Neural cell (in vitro differentiated cells): Measurements from ENCODE around the genes OR4D2 and TSPOAP1.

GRCh38 chr17:57577565-57578799, 167.1 kb downstream of the CCDC182 start:
- RAMPAGE, long total RNA: no peak

DNA sequence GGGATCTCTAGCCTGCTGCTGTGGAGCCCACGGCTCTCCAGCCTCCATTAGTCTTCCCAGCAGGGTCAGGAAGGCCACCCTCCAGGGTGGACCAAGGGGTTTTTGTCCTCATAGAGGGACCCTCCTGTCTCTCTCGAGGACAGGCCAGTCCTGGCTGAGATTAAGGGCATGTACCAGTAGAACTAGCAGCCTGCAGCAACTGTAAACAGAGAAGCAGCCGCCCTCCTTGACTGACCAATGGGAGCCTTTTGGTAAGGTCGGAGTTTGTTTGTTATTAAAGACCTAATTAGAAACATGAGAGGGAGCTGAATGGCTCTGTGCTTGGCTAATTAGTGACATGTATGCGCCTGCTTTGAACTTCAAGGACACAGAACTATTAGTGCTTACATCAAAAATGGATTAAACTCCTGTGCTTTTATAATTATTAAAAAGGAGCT, 80.0 kb downstream of the CCDC182 start:
- RAMPAGE, long total RNA: no peak

GRCh38 chr17:57671705-57672532, 73.2 kb downstream of the CCDC182 start:
- RAMPAGE, long total RNA: no peak

DNA sequence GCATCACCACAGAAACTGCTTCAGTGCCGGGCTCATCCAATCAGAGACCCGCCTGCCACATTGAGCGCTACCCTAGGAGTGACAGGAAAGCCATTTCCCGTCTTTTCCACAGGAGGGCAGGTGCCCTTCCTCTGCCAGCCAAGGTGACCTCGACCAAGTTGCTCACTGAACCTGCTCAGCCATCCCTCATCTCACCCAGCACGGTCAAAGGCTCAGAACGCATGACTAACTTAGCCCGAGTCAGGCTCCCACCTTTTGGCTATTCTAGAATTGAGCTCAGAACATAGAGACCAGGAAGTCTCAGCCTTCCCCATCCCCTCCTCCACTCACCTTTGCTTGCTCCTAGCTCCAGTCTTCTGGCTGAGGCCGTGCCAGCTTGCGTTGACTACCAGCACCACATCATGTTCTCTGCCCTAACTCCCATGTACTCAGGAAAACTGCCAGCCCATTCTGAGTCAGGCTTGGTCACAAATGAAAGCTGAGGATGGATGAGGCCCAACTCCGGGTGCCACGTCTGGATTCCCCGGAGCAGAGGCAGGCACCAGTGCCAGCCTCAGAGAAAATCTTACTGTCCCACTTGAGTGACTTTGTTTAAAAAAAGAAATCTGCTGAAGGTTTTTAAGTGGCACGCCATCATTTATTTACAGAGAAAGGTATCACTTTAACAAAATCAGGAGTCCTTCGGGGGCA, 15.5 kb downstream of the MRPS23 start:
- RAMPAGE, long total RNA: no peak

DNA sequence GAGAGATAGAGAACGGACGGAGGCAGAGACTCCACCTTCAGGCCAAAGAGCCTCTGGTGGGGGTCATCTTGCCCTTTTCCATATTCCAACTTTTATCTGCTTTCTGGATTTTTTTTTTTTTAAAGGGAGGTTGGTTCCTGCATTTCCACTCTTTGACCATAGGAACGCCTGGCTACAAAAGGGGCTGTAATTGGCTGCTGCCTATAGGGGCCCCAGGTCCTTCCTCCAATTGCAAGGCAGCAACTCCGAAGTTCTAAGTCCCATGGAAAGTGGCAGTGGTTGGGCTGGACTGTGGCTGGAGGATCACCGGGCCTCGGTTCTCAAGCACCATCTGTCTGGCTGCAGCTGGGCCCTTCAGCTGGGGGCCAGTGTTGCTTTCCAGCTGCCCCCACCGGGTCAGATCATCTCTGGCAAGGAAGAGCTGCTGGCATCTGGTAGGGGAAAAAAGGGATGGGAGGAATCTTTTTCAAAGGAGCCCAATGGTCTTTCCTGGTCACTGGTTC, 13.1 kb upstream of the MRPS23 start:
- RAMPAGE, long total RNA: no peak

DNA sequence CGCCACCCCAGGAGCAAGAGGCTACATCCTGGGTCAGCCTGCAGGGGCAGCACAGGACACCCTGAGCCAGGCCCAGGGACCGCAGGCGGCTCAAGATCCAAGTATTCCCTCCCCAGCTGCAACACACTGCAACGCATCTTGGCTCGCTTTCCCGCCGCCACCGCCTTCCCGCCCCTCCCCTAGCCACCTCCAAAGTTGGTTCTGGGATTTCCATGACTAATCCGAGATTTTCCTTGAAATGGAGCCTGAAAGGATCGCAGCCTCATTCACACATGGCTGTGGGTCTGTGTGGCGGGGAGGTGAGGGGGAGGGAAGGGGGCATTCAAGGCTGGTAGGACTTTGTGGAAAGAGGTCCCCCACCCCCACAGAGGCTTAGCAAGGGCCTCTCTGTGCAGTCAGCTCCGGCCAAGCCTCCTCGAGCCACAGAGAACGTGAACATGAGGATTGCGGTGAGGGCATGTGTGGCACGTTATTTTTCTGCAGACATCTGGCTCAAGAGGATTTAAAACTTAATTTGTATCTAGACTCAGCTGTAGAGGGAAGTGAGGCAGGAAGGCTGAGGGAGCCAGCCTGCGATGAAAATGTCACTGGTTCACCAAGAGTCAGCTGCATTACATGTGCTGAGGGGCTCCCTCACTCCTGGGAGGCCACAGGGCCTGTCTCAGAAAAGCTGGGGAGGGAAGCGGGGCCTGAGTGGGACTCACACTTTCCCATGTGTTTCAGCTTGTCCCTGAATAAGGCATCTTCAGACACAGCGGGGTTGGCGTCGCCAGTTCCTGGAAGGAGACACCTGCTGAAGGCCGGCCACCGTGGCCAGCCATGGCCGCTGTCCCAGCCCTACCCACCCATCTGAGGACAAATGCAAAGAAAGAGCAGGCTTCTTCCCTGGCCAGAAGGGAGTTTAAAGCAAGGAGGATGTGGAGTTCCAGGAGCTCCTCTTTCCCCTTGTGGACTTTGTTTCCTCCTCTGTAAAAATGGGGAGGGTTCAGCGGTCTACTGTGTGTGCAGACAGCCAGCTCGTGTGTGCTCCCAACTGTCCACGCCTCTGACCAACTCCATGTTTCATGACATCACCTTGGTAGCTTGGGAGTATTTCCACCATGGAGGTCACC, 18.9 kb upstream of the MRPS23 start:
- RAMPAGE, long total RNA: no peak

- RAMPAGE, long total RNA: no peak
These were observed 6.7 kb downstream of the CUEDC1 start for GRCh38 chr17:57948223-57949240.

GRCh38 chr17:58152830-58153618, 4.8 kb downstream of the OR4D1 start:
- RAMPAGE, long total RNA: no peak

- RAMPAGE, long total RNA: no peak
These were observed 8.9 kb downstream of the OR4D1 start for GRCh38 chr17:58156723-58157841.

GRCh38 chr17:58166696-58167260, at the start of gene OR4D2:
Gene OR4D2 (plus strand): TSS chr17:58166982.
- RAMPAGE, long total RNA: no peak

GRCh38 chr17:58219842-58220271, 802 bp upstream of the MKS1 start:
- RAMPAGE, long total RNA: no peak

GRCh38 chr17:58308493-58308864, 20.1 kb downstream of the TSPOAP1 start:
- RAMPAGE, long total RNA: no peak

GRCh38 chr17:58313970-58314665, 14.5 kb downstream of the TSPOAP1 start:
- RAMPAGE, long total RNA: no peak

GRCh38 chr17:58325715-58325963, 3.0 kb downstream of the TSPOAP1 start:
- RAMPAGE, long total RNA: no peak

GRCh38 chr17:58328425-58329334, at the start of gene TSPOAP1:
Gene TSPOAP1 (minus strand): TSS chr17:58328795.
- RAMPAGE, long total RNA: start-site peak on the minus strand at chr17:58328652-58328799, 4,777 and 3,400 reads in 2 replicates; start-site peak on the plus strand at chr17:58328934-58329035, 705 and 694 reads in 2 replicates

- RAMPAGE, long total RNA: no peak
These were observed 1.1 kb upstream of the TSPOAP1 start for GRCh38 chr17:58329646-58330060.

DNA sequence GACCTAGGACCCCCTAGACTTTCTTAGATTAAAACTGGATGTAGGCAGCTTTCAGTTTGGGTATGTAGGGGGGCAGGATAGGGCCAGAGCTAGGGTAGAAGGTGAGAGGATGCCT, 1.8 kb upstream of the TSPOAP1 start:
- RAMPAGE, long total RNA: no peak

DNA sequence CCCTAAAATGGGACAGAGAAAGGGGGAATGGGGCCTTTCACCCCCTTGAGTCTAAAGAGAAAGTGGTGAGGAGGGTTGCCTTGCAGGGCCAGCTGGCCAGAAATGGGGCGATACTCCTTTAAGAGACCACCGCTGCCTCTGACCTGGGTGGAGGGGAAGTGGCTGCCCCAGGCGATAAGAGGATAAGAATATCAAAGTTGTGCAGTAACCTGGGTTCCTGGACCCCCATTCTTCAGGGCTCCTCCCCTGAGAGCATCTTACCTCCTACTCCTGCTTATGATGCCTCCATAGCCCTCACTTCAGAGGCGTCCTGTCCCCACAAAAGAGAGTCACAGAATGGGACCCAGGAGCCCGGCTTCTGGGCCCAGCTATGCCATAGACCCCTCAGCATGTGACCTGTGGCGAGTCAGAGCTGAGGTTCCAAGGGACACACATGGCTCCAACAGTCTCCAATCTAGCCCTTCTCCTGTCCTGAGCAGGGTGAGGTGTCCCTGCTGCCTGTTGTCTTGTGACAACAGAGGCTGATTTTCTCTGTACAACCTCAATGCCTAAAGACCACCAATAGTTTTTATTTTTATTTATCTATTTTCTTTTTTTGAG, 5.3 kb upstream of the TSPOAP1 start:
- RAMPAGE, long total RNA: no peak

GRCh38 chr17:58347399-58347945, 4.5 kb downstream of the SUPT4H1 start:
- RAMPAGE, long total RNA: no peak

- RAMPAGE, long total RNA: no peak
These were observed 14.0 kb upstream of the SUPT4H1 start for GRCh38 chr17:58366020-58366478.